Metastatic Liver Carcinoma in the Adrenal Gland (tissue), 2 donors: ENCODE data around the genes FAM104A and CDC42EP4.

- PRO-cap, 2 experiments = no peak in any of the 2 experiments
These were observed 145.5 kb upstream of the SOX9 start for GRCh38 chr17:71975025-71975985.

- PRO-cap, 2 experiments = no peak in any of the 2 experiments
These were observed 144.8 kb upstream of the SOX9 start for GRCh38 chr17:71975986-71976464.

GRCh38 chr17:72118067-72118818 lies 2.6 kb upstream of the SOX9 start:
- PRO-cap, 2 experiments = peak in 2 of 2 experiments; most common minus-strand start chr17:72118643 (in 2)

- PRO-cap, 2 experiments = no peak in any of the 2 experiments
These were observed 30.2 kb downstream of the SOX9 start for GRCh38 chr17:72151068-72151421.

GRCh38 chr17:72182365-72183097 lies 61.7 kb downstream of the SOX9 start:
- PRO-cap, 2 experiments = no peak in any of the 2 experiments

DNA sequence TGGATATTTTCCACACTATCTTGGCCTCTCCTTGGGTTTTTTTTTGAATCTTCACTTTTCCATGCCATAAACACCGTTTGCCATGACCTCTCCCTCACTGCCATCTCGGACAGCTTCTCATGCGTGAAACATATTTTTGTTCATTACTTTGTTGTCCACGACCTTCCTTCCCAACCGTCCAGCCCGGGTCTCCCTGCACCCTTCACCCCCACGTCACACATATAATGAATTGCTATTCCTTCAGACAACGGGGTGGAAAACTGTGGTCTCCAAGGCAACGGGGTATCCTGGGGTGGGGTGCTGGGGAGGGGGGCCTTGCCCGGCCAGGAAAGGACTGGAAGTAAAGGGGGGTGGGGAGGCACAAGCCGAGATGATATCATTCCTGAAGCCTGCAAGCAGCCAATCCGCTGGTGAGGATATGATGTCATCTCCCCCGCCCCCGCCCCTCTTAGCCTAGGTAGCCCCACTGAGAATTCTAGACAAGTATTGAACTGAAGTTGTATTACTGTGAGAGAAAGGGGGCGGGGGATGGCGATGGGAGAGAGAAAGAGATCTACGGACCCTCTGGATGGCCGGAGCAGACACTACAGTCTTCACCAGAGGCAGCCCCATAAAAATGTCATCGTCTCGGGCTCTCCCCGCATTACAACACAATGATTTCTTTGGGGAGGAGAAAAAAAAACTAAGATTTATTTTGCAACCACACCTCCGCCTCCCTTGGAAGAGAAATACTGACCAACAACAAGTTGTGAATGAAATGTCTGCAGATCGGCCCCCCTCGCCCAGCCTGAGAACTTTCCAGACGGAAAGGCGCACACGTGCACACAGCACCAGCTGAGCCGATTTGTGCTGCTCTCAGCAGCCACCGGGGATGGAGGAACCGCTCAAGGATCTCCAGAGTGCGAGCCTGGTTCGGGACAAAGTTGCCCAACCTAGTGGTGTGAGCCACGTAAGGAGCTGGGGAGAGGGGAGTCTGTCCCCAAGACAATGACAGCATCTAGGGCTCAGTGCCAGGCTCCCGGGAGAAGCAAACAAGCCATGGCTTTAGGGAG lies 221.9 kb downstream of the SOX9 start:
- PRO-cap, 2 experiments = no peak in any of the 2 experiments

DNA sequence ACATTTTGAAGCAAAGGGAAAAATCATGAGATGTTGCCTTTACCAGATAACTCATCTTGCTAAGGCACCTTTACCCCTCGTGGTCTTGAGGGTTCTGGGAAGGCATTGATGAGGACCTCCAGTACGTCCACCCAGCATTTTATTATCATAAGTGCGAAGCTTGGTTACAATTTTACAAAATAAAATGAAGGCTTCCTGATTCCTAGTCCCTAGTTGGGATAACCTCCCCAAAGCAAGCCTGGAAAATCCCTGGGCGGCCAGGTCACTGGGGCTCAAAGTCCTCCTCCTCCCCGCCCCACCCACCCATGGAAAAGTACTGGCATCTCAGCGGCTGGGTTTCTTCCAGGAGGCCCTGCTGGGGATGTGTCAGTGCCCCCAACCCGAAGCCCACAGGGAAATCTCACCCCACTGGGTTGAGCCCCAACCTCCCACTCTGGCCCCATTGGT lies 324.2 kb downstream of the SOX9 start:
- PRO-cap, 2 experiments = peak in 2 of 2 experiments; most common plus-strand start position 306 of the sequence (in 1); most common minus-strand start position 215 of the sequence (in 2)

DNA sequence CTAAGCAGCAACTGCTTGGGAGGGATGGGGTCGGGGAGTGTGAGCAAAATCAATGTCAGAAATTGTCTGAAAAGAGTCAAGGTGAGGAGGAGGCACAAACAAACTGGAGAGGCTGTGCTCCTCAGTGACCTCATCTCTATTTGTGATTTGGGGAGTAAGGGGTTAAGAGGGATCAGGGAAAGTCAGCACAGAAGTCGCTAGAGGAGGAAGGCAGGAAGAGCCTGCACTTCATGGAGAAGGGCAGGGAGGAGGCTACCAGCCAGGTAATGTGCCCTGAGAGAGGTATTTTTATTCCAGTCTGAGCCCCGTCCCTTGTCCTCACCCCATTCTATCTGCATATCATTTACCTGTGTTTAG lies 332.2 kb downstream of the SOX9 start:
- PRO-cap, 2 experiments = no peak in any of the 2 experiments

GRCh38 chr17:72466136-72466544 lies 345.3 kb downstream of the SOX9 start:
- PRO-cap, 2 experiments = no peak in any of the 2 experiments

GRCh38 chr17:72514705-72515329 lies 394.0 kb downstream of the SOX9 start:
- PRO-cap, 2 experiments = no peak in any of the 2 experiments

DNA sequence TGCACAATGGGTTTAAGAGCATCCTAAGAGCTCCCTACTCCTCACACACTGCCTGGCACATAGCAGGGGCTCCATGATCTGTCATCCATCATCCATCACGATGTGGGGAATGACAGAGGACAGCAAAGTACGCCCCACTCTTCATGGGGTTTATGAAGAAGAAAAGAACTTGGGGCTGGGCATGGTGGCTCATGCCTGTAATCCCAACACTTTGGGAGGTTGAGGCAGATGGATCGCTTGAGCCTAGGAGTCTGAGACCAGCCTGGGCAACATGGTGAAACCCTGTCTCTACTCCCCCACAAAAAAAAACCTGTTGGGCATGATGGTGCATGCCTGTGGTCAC lies 212.4 kb downstream of the SLC39A11 start:
- PRO-cap, 2 experiments = no peak in any of the 2 experiments

GRCh38 chr17:72902073-72902377 lies 190.5 kb downstream of the SLC39A11 start:
- PRO-cap, 2 experiments = no peak in any of the 2 experiments

DNA sequence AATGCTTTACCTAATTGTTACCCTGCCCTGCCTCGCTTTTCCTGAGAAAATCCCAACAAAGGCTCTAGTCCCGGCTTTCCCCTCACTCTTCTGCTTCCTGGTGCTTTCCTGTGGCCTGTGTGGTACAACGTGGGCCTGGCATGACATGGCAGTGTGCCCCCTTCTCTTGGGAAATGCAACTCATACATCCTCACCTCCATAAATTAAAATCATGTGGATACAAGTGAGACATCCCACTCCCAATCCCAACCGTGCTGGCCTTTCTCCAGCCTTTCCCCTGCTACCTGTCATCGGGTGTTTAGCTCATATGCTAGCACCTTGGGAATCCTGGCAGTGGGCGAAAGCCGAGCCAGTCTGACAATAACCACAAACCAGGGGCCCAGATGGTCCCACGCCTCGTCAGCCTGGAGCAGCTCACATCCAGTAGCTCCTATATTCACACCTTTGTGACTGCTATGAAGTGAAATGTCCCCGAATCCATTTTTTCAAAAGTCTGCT lies 177.1 kb downstream of the SLC39A11 start:
- PRO-cap, 2 experiments = no peak in any of the 2 experiments

- PRO-cap, 2 experiments = peak in 2 of 2 experiments; most common plus-strand start chr17:73232417 (in 1); most common minus-strand start chr17:73232326 (in 2)
These were observed at the start of gene FAM104A for GRCh38 chr17:73231921-73232539. TSS of gene FAM104A (minus strand) at chr17:73232394.

- PRO-cap, 2 experiments = no peak in any of the 2 experiments
These were observed 6.1 kb upstream of the CPSF4L start for GRCh38 chr17:73267655-73268386.

DNA sequence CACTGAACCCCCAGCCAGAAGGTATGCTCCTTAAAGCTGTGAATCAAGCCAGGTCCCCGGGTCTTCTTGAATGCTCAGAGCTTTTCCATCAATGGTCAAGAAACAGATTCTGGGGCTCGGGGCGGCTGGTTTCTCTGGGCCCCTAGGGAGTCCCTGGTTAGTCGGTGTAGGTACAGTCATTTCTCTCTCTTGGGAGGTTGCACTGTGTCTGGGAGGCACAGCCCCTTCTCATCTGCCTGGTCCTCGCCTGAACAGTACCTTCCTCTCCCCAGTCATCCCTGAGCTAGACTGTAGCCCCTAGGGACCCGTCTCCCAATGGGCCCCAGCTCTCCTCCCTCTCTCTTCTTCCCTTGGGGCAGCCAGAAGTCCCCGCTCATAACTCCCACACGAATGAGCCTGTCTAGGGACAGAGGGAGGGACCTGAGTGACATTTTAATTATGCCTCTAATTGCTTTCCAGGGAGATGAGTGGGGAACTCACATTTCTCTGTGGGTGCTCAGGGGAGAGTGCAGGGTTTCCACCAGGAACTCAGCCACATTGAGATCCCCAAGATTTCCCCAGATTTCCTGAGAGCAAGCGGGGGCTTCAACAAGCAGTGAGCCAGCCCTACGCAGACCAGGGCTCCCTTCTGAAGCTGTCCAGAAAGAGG lies 20.3 kb upstream of the CPSF4L start:
- PRO-cap, 2 experiments = no peak in any of the 2 experiments

- PRO-cap, 2 experiments = peak in 2 of 2 experiments; most common plus-strand start chr17:73308476 (in 2); most common minus-strand start chr17:73308255 (in 2)
These were observed 3.6 kb downstream of the CDC42EP4 start for GRCh38 chr17:73307976-73308867.

GRCh38 chr17:73311892-73312851 lies at the start of gene CDC42EP4:
TSS of gene CDC42EP4 (minus strand) at chr17:73312001.
- PRO-cap, 2 experiments = peak in 2 of 2 experiments; most common plus-strand start chr17:73312125 (in 1); most common minus-strand start chr17:73311991 (in 1)

- PRO-cap, 2 experiments = no peak in any of the 2 experiments
These were observed 12.1 kb upstream of the CDC42EP4 start for GRCh38 chr17:73323878-73324347.

DNA sequence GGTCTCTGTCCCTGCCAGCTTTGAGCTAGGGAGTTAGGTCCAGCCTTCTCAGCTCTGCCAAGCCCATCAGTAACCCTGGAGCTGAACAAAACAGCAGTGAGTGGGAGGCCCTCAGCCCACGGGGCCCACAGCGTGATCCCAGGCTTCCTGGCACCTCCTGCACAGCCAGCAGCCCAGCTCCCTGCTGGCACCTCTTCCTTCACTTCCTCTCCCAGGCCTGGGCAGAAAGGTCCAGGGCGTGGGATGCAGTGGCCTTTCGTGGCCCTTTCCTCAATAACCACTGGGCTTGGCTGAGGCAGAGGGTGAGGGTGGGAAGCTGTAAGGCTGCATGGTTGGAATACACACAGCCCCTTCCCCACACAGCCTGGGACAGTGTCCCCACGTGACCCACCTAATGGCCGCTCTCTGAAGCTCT lies 35.6 kb upstream of the CDC42EP4 start:
- PRO-cap, 2 experiments = no peak in any of the 2 experiments